ENCODE measurements around a stretch of chr6.

DNA sequence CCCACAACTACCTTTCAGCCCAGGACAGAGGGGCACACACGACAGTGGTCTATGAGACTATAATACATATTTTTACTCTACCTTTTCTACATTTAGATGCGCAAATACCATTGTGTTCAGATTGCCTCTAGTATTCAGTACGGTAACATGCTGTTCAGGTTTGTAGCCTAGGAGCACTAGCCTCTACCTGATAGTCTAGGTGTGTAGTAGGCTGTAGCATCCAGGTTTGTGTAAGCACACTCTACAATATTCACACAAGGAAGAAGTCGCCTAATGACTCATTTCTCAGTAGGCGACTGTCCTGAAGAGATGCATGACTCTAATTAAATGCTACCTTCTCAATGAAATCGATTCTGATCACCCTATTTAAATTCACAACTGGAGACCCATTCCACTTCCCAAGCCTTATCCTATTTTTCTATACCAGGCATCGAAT is 1.4 kb downstream of the MCUR1 start:
- PRO-cap = no peak

GRCh38 chr6:13859747-13860331 is 45.5 kb upstream of the MCUR1 start:
- PRO-cap = no peak

- PRO-cap = bidirectional peak, plus-strand start at chr6:13873398, minus-strand start at chr6:13873294
Measured at GRCh38 chr6:13873162-13873583, 51.6 kb upstream of the RNF182 start.

- PRO-cap = no peak
Measured at GRCh38 chr6:14132267-14132702, 14.7 kb downstream of the CD83 start.

- PRO-cap = no peak
Measured at GRCh38 chr6:14139474-14140261, 22.1 kb downstream of the CD83 start.

DNA sequence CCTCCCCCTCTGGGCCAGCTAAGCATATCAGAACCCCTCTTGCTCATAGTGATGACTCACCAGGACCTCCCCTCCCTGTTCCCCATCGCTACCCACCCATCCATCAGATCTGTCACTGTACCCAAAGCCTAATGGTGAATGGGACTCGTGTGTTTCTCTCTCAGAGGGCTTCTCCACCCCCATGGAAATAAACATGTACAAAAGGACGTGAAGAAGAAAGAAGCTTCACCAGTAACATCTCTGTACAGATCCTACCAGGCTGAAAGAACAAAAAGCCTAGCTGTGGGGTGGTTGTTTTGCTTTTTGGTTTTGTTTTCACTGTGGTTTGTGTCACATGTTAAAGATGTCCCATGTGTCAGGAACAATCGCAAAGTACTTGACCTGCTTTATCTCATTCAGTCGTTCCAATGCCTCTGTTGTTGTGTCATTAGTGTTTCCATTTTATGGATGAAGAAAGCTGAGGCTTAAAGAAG is 518.5 kb downstream of the CD83 start:
- PRO-cap = no peak

DNA sequence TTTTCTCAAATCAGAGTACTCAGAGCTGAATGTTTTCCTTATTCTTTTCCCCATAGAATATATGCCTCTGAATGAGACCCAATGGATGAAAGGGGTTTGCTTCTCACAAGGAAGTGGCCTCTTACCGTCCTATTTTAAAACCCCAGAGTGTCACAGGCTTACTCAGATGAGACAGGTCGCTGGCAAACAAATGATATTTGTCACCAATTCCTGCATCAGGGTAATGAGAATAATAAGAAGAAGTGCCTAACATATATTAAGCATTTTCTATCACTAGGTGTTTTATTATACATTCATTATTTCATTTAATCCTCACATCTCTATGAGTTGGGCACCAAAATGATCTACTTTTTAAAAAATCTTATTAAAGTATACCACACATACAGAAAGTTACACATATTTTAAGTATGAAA is 538.7 kb downstream of the CD83 start:
- PRO-cap = no peak

DNA sequence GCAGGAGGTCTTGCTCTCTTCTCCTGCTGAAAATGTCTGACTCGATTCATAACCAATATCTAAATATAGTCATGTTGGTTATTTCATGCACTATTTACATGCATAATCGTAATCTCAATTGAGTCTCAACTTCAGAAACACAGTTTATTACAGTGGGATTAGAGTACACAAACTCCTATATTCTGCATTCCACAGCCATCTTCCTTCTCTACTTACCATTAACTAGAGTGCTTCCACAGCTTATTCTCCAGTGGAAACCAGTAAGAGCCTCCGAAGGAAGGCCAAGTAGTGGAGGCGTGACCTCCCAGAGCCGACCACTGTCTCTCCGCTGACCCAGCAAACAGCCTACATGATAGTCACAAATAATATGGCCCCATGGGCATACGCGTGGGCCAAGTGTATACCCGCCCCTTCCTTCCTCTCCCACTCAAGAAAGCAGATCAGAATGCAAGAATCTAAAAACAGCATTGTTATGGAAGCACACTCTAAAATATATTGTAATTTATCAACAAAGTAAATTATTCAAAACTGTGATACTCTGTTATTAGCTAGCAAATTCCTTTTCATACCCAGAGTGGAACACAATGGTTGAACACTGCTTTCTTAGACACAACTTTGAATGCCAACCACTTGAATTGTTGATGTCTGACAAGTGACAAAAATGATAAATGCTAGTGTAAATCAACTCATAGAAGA is 526.6 kb upstream of the JARID2 start:
- PRO-cap = no peak

- PRO-cap = no peak
Measured at GRCh38 chr6:14729591-14730022, 516.3 kb upstream of the JARID2 start.

GRCh38 chr6:14758696-14758961 is 487.2 kb upstream of the JARID2 start:
- PRO-cap = no peak

GRCh38 chr6:14803809-14804437 is 441.9 kb upstream of the JARID2 start:
- PRO-cap = no peak

DNA sequence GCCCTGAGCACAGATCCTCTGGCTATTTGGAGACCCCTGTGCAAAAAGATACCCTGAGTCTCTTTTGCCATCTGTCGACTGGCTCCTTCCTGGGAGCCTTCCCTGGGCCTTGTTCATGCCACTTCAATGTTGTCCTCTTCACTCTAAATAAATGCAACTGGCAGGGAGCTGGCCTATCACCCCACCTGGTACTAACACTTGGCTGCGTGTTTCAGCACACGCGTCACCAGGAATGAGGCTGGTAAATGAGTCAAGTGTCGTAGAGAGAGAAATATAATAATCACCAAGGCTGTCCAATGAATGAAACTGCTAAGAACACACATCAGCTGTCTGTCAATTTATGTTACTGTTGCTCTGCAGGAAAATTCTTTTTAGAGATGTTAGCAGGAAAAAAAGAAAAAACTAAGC is 374.6 kb upstream of the JARID2 start:
- PRO-cap = no peak

DNA sequence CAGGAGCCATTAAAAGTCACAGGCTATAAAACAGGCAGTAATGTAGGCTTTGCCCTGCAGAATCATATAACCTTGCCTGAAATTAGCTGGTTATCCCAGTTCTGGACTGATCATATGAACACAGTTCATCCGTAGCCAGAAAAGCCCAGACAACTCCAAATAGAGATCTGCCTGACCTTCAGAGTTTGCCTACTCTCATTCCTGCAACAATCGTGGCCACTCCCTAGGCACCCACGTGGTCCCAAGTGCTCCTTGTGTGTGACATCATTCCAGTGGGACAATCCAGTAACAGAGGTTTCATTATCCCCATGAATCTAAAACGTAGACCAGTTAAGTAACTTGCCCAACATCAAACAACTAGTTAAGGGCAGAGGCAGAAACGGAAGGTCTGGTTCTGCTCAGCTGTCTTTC is 261.5 kb upstream of the JARID2 start:
- PRO-cap = no peak

DNA sequence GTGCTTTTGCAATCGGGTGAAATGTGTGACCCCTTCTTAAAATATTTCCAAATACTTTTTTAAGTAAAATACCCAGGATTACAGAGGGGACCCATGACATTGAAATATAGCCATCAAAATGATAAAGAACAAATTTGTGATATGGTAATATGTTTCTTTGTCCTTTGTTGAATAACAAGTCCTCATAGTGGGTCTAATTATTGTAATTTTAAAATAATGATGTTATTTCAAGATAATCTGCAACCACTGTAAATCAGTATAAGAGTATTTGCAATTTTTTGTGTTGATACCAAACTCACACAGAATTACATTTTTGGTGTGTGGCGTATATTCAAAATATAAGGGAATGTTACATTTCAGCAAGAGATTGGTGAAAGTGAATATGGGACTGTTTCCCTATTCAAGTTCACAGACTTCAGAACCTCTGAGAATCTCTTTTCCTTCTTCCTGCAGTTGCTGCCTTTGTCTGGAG is 41.4 kb downstream of the JARID2 start:
- PRO-cap = no peak

GRCh38 chr6:15298939-15299480 is 53.1 kb downstream of the JARID2 start:
- PRO-cap = no peak

DNA sequence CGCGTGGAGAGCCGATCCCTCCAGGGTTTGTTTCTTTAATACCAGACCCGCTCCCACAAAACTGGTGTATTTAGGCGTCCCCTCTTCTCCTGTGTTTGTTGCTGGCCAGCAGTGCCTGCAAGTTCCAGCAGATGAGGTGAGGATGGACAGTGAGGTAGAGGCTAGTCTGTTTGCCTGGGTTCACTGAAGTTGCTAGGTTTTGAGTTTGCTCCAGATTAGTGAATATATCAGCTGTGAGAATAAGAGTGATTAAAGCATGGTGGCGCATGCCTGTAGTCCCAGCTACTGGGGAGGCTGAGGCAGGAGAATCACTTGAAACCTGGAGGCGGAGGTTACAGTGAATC is 71.9 kb downstream of the JARID2 start:
- PRO-cap = no peak

DNA sequence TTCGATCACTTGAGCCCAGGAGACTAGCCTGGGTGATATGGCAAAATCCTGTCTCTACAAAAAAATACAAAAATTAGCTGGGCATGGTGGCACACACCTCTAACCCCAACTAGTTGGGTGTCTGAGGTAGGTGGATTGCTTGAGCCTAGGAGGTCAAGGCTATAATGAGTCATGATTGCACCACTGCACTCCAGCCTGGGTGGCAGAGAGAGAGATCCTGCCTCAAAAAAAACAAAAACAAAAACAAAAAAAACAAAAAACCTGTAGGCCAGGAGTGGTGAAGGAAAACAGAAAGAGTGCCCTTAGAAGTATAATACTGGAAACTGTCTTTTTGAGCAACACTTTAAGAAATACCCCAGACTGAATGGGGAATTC is 85.2 kb downstream of the JARID2 start:
- PRO-cap = no peak

GRCh38 chr6:15443105-15443412 is 197.2 kb downstream of the JARID2 start:
- PRO-cap = no peak

DNA sequence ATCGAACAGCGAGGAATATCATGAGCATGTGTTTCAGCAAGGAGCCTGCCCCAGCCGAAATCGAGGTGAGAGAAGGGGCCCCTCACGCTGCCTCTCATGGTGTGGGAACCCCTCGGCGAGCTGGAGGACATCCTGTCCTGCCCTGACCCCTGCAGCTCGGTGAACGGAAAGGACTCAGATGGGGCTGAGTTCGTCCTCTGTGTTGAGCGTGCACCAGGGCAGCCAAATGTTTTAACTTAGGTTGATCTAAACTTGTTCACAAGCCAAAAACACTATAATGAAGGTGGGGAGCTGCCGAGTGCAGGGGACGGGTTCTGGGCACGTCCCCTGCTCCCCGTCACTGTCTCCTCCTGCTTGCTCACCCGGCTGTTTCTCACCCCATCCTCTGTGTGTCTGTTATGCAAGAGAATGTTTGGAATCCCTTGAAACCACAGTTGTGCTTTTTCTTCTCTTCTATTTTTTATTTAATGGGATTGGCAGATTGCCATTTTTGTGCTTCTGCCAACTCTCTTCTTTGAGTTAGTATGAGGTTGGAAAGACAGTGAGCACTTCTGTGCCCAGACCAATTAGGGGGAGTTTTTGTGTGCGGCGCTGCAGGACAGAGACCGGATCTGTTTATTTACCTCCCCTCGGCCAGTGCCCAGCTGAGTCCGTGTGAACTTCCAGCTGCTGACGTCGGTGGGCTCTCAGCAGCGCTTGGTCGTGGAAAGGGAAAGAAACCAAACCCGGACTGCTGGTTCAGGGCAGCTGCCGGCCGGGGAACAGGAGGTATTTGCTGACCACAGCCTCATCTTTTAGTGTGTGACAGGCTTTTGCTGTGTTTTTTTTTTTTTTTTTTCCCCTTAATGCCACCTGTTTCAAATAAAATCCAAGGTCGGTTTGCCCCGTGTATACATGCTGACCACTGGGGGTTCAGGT is 158.0 kb downstream of the DTNBP1 start:
- PRO-cap = no peak

- PRO-cap = no peak
Measured at GRCh38 chr6:15510601-15511430, 152.0 kb downstream of the DTNBP1 start.

Data from fallopian tube (tissue), 1 donor.